Skin of body (tissue), 2 donors: ENCODE measurements around a stretch of chr17.

DNA sequence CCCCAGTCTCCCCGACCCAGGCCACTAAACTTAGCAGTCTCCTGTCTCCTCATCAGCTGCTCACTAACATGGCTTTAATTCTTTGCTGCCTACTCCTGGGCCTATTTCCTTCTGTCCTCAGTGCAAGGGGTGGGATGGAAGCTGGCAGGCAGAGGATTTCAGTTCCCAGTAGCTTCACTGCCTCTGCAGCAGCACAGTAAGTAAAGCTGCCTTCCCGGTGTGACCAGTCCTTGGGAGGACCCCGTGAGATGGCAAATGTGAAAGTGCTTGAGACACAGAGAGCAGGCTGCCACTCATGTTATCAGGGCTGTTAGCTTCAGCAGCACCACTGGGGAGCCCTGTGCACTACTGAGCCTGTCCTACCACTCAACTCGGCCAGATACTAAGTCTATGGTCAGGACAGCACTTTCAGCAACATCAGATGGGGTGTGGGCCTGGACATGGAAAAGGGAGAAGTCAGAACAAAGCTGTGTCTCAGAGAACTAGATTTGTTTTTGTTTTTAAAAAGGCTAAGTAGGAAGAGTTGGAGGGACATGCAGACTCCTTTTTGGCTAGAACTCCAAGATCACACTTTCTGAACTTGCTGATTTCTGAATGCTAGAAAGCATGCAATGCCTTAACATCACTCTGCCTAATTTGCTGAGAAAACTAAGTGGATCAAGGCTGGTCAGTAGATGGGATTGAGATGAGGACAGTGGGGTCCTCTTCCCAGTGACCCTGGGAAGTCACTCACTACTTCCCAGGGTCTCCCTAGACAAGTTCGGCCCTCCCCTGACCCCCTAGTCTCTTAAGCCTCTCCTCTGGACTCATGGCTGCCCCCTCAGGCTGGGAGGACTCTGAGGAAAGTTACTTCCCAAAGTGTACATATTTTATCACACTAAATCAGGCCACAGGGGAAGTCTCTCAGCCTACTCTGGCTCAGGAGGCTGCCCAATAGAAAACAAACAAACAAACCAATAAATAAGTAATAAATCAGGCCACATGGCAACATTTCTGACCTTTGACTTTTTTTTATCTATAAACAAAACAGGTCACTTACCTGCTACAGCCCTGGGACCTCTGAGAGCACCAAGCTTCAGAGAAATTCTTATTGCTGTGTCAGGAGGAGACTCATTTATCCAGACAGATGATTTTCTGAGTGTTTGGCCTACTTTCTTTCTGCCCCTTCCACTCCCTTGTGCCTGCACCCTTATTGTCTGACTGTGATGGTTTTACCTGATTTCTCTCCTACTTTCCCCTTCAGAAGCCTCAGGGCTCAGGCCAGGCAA, 1.2 kb downstream of the ACSF2 start:
- RAMPAGE, long total RNA, result no peak

- RAMPAGE, long total RNA, result no peak
Observed at GRCh38 chr17:50440235-50440890, 14.3 kb downstream of the ACSF2 start.

- RAMPAGE, long total RNA, result no peak
Observed at GRCh38 chr17:50470243-50470859, 1.7 kb upstream of the CHAD start.

DNA sequence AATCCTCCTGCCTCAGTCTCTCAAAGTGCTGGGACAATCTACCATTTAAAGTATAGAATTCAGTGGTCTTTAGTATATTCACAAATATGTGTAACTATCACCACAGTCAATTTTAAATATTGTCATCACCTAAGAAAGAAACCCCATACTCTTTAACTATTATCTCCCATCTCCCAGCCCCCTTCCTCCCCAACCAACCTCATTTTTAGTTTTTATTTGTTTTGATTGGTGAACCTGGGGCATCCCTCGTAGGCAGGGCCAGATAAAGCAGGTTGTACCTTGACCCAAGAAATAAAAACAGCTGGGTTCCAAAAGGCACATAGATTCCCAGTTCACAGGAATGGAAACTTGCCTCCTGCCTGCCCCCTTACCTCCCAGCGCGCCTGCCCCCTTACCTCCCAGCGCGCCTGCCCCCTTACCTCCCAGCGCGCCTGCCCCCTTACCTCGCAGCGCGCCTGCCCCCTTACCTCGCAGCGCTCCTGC, 2.9 kb upstream of the RSAD1 start:
- RAMPAGE, long total RNA, result no peak

- RAMPAGE, long total RNA, result no peak
Observed at GRCh38 chr17:50521813-50522304, 10.7 kb upstream of the EPN3 start.

- RAMPAGE, long total RNA, result no peak
Observed at GRCh38 chr17:50538046-50538332, 5.5 kb downstream of the EPN3 start.

DNA sequence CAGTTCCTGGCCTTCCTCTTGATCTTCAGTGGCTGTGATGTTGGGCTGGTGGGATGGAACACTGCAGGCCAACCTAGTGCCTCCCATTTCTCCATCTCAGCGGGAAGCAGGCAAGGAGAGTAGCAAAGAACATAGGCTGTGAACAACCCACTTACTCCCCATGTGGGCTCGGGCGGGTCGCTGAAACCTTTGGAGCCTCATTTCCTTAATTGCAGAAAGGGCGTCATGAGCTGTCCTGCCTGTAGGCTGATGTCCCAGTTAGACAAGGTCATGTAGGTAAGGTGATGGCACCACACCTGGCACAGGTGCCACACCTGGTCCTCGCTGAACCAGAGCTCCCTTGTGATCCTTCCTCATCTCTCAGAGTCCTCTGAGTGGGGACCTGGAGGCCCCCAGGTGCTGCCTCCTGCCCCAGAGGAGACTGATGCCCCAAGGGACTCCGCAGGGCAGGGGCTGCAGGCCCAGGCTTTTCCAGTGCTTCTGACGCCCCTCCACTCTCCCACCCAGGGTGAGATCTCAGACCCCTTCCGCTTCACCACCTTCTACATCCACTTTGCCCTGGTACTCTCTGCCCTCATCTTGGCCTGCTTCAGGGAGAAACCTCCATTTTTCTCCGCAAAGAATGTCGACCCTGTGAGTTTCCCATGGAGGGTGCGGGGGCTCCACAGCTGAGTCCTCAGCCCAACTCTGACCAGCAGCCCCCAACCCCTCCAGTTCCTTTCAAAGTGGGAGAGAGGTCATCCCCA, 23.1 kb downstream of the ABCC3 start:
- RAMPAGE, long total RNA, result no peak

GRCh38 chr17:50661332-50662317, 26.9 kb downstream of the ABCC3 start:
- RAMPAGE, long total RNA, result no peak

GRCh38 chr17:50689841-50690564, 17.7 kb downstream of the ANKRD40 start:
- RAMPAGE, long total RNA, result no peak

- RAMPAGE, long total RNA, result no peak
Observed at GRCh38 chr17:50731501-50732011, 12.2 kb downstream of the LUC7L3 start.

GRCh38 chr17:50860804-50861698, 5.1 kb downstream of the TOB1 start:
- RAMPAGE, long total RNA, result no peak

DNA sequence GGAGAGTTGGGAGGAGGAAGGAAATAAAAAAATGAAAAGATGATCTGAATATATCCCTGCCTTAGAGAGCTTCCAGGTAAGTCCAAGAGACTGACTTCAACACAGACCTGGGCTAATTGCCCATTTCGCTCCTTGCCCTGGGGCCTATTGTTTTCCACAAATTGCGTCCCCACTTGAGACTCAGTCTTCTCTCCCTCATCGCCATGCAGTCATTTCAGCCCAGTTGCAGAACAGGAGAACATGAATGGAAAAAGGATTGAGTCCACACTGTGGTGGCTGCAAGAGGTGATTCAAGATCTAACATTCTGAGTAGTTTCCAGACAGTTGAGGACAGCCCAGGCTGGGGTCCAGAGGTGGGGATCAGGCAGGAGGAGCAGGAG, 21.6 kb upstream of the TOB1 start:
- RAMPAGE, long total RNA, result no peak

GRCh38 chr17:50898872-50899372, 32.8 kb upstream of the TOB1 start:
- RAMPAGE, long total RNA, result no peak

DNA sequence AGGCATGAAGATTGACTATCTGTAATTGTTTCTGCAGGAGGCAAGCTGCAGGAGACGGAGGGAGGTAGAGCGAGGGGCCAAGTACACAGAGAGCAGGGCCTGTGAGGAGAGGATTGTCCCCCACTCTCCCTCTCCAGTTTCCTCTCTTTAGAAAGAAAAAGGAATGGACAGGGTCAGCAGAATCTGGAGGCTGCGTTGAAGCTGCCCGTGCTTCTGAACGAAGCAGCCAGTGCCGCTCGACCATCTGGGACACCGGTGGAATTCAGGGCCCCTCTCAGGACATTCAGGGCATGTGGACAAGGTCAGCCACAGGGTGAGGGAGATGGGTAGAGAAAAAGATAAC, 33.9 kb upstream of the TOB1 start:
- RAMPAGE, long total RNA, result no peak

GRCh38 chr17:50909749-50910807, 43.9 kb upstream of the TOB1 start:
- RAMPAGE, long total RNA, result no peak

DNA sequence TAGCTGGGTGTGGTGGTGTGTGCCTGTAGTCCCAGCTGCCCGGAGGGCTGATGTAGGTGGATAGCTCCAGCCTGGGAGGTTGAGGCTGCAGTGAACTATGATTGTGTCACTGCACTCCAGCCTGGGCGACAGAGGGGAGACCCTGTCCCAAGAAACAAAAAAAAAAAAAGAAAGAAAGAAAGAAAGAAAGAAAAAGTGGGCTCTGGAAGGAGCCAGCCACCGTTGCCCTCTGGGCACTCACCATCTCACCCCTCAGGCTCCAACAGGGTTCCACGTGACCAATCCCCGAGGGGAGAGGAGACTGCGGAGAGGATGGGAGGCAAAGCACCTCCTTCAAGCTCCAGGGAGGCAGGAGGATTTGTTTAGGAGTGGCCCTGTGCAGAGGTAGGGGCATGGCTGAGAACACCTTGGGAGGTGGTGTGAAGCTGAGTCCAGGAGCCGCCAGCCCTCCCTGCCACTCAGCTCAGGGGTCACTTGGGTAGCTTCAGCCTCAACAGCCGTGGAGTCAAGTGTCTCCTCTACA, 87.4 kb upstream of the TOB1 start:
- RAMPAGE, long total RNA, result no peak

DNA sequence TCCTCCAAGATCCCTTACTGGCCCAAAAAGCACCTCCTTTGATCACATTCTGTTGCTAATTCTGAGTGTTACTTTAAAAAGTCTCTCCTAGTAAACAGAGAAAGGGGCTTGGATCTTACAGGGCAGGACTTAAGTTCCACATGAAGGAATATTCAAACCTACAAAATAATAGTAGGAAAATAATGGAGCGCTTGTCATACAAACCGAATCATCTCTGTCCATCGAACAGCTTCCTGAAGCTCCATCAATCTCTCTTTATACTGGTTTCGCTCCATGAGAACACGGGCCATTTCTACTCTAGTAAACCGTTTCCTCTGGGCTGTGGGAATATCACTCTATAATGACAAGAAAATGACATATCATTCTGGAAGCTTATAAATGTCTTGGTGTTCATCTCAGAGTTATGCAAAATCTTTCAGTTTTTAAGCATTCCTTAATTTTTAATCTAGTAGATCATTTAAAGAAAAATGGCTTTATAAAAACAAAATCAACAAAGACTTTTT, 119.1 kb downstream of the SPAG9 start:
- RAMPAGE, long total RNA, result no peak

DNA sequence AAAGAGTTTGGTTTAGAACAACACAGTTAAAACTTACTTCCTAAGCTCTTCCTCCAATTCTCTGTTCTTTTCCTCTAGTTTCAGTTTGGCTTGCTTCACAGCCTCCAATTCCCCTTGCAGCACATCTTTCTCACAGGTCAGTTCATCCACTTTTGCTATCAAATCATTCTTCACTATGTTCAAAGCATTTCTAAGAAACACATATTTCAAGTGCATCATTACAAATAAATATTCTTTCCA, 114.7 kb downstream of the SPAG9 start:
- RAMPAGE, long total RNA, result no peak

DNA sequence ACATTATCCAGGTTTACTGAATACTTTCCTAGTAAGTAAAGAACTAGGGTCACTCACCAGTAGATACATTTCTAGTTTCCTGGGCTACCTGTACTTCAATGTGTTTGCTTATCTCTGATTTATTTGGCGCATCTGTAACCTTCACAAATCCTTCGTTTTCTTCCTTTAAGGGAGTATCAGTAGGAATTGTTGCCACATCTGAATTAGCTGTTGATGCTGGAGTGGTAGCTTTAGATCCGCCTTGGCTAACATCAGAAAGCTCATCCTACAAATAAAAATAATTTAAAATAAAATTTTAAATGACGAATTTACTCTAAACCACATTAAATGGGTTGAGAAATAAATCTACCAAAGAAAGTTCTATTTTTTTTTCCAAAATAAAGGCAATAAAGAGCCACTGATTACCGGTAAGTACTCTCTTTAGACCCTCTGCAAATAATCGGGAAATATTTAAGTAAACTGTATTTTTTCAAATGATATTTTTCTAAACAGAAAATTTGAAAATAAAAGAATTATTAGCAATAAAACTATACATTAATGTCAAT, 99.5 kb downstream of the SPAG9 start:
- RAMPAGE, long total RNA, result no peak

- RAMPAGE, long total RNA, result no peak
Observed at GRCh38 chr17:51167007-51167400, 793 bp downstream of the NME2 start.